HTERT-HM (cell line): ENCODE measurements around a stretch of chr10.

DNA sequence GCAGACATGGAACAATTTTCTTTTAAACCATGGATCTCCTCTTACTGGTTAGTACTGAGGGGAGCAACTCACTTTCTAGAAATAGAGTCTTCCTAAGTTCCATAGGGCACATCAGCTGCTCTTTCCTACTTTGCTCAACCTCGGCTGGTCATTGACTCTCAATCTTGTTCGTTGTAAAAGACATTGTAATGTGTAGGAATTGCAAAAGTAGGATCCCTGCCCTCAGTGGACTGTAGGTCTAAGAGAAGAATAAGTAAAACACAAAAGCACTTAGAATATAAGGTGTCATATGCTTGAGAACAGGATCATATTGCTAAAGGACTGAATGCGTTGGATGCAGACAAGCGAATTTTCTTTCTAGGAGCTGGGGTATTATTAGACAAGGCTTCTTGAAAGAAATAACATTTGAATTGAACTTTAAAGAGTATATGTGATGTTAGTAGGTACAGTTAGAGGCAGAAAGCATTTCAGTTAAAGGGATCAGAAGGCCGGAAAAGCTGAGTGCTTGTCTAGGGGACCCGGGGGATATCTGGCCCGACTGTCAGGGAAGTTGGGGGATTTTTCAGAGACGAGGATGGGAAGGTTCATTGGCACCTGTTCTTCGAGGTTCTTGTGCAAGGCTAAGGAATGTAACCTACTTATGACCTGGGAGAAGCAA, 58.2 kb downstream of the PLXDC2 start:
- RRBS: no CpG with 5 or more reads among the region's 9 CpGs

DNA sequence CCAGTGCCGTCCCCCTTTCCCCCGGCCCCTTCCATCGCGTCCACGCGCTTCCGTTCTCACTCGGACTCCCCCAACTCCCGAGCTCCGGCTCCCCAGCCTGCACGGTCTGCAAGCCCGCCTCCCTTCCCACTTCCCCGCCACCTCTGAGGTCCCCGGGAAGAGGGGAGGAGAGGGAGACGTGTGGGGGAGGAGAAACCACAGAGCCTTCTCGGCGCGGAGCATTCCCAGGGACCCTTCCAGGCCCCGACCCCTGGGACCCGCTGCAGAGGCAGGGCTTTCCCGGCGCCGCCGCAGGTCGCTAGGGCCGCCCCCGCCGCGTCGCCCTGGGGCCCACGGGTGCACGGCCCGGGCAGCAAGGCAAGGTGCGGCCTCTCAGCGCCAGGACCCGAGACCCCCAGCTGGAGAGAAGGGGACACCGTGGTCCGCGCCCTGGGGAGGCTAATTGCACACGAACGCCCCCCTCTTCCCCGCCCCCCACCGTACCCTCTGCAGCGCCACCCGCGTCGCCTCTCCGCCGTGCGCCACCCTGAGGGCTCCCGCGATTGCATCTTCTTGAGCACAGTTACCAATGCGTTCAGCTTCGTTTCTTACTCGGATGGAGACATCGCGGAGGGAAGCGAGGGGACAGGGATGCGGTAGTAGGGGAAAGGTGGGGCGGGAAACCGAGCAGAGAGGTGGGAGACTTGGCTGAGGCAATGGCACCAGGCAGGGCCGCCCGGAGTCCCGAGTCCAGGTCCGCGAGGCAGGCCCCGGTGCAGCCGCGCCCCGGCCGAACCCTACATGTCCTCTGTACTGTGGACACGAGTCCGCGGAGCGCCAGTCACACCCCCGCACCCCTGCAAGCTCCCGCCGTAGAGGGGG, 29.0 kb downstream of the SKIDA1 start:
- RRBS: 1% methylated on average over 28 of the region's 78 CpGs

- RRBS: 40% methylated on average over 20 of the region's 63 CpGs
Observed at GRCh38 chr10:21509327-21510272, 15.9 kb downstream of the SKIDA1 start.

DNA sequence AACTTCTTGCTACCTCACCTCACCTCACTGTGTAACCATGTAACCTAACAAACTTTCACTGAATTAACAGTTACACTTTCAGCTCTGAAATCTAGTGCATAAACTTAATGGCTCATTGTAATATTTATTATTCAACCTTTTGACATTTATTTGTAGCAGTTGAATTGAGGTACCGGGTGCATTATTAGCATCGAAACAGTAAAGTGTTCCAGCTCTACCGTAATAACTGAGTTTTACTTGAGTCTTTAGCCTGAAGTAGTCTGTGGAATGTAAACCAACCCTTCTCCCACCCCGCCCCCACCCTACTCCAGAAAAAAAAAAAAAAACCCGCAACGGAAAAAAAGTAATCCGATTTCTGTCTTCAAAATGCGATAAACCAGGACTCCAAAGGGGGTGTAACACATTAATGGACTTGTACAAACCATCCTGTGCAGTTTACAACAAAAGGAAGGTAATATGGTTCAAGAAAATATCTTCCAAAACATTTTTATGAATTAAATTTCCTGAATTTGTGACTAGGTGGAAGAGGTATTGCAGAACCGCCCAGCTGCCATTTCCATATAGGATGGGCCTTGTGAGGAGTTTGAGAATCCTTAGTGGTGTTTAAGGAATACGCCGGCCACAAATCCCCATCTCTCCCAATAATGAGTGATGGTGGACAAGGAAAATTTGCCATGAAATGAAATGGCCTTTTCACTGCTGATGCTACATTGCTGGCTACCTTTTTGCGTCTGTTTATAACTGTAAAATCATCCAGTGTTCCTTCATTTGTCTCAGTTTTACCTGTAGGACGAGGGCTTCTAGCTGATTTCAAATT, 10.7 kb downstream of the SKIDA1 start:
- RRBS: no CpG with 5 or more reads among the region's 13 CpGs

- RRBS: no CpG with 5 or more reads among the region's 3 CpGs
Observed at GRCh38 chr10:21654650-21655263, 120.7 kb downstream of the MLLT10 start.

DNA sequence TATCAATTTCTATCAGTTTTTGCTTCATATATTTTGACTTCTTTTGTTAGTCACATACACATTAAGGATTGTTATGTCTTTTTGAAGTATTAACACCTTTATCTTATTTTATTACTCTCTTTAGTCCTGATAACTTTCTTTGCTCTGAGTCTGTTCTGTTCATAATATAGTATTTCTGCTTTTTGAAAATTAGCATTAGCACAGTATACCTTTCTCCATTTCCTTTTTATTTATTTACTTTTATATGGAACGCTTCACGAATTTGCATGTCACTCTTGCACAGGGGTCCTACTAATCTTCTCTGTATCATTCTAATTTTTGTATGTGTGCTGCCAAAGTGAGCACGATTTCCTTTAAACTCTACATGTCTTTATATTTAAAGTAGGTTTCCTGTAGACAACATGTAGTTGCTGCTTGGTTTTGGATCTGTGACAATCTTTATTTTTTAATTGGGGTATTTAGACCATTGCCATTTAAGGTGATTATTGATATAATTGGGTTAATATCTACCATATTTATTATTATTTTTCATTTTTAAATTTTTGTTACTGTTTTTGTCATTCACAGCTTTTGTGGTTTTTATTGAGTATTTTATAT, 127.5 kb downstream of the MLLT10 start:
- RRBS: no CpG with 5 or more reads among the region's 3 CpGs

GRCh38 chr10:21740562-21741336, 206.7 kb downstream of the MLLT10 start:
- RRBS: no CpG with 5 or more reads among the region's 7 CpGs

GRCh38 chr10:21999851-22000394, 3.6 kb downstream of the DNAJC1 start:
- RRBS: no CpG with 5 or more reads among the region's 5 CpGs

DNA sequence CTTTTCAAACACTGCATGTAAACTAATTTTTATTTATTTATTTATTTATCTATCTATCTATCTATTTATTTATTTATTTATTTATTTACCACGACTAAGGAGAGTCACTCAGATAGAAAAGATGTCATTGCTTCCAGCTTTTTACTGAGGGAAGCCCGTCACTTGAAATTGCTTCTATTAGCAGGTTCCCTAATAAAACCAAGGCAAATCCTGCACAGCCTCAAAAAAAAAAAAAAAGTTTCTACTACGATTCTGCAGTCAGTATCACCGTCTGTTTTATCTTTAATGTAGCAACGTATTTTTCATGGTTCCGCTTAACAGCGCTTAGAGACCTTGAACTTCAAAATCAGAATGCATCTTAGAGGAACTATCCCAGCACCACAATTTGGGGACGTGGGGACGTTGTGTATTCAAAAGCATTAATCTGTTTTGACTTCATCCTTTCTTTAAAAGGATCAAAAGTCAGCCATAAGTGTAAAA, 33.3 kb upstream of the EBLN1 start:
- RRBS: no CpG with 5 or more reads among the region's 9 CpGs

DNA sequence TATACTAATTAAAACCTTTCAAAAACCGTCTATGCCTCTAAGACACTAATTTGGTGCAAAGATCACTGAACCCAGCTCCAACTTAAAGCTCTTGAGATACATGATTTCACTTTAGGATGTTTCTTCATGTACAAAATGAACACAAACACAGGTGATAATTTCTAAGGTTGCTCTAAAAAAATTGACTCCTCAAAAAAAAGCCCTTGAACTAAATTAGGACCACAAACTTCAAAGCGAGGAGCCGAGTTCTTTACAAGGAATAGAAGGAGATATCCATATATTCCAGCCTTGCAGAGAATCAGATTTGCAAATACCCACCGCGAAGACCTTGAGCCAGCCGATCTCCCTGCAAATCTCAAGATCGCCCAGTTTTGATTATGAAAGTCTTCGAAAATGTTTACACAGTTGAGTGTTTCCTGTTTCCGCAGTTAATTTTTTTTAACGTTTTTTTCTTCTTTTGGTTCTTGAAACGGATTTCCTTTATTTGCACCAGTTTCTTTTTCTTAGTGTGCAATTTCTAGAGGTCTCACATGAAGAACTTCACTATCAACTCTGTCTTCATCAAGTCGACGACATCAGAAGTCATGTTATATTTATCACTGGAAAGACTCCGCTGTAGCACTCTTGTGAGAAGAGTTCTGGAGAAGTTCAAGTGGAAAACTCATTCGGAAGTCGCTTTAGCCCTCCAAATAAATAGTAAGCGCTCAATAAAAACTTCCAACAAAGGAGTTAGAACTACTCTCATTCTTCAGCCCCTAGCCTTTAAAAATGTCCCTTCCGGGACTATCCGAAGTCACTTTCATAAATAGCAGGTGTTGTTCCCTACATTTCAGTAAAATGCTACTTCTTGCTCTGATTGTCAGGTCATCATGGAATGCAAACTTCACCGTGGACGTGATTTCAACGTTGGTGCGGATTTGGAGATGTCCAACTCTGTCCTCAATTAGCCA, 12.1 kb upstream of the SPAG6 start:
- RRBS: no CpG with 5 or more reads among the region's 23 CpGs

- RRBS: no CpG with 5 or more reads among the region's 6 CpGs
Observed at GRCh38 chr10:22530256-22530608, 184.1 kb downstream of the PIP4K2A start.

- RRBS: no CpG with 5 or more reads among the region's 8 CpGs
Observed at GRCh38 chr10:23121016-23121725, 25.8 kb downstream of the MSRB2 start.

- RRBS: no CpG with 5 or more reads among the region's 3 CpGs
Observed at GRCh38 chr10:24115893-24116194, 93.1 kb upstream of the KIAA1217 start.

DNA sequence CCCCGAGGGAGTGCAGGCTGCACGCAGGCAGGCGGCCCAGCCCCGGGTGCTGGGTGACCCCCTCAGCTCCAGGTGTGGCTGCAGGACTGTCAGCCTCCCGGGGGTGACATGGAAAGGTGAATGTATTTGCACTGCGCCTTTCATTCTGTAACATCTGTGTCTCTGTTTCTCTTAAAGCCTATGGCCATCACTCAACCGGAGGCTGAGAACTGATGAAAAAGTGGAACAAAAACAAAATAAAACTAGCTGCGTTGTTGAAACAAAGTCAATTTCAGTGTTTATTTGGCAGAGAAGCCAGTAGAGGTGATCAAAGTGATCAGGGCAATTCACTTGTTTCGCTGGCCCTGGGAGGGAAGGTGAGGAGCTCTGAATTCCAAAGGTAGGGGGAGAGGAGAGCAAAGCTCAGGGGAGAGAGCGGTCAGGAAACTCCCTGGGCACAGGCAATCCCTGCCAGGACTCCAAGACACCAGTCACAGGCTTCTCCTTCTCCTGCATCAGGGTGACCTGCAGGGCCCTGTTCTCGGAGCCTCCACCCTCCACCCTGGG, 6.9 kb upstream of the KIAA1217 start:
- RRBS: 50% methylated on average over 3 of the region's 11 CpGs

- RRBS: no CpG with 5 or more reads among the region's 4 CpGs
Observed at GRCh38 chr10:24450616-24451368, 241.9 kb downstream of the KIAA1217 start.

DNA sequence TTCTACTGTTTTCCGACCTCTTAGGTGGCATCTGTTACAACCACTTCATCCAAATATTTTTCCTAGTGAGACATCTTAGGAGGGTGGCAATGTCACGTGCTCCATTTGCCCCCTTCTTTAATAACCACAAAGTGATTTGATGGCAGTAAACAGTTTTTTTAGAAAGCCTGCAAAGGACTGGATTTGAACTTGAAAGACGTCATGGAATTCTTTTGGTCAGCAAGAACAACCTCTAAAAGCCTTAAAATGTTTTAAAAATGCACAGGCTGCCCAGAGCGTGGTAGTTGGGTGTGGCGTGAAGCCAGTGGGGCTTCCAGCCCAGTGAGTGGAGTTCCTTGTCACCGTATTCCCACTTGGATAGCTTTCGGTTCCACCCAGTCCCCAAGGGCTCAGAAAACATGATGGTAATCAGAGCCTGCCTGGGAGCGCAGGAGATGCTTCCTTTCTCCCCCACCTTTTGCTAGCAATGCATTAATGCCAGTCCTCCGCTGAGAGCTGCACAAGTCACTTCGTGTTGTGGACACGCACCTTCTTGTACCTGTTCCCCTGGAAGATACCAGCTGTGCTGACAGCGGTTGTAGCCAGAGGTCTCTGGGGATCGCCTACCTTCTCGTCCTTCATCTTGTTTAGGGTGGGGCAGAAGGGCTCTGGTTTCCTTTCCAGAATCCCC, 256.4 kb downstream of the KIAA1217 start:
- RRBS: no CpG with 5 or more reads among the region's 14 CpGs

- RRBS: no CpG with 5 or more reads among the region's 20 CpGs
Observed at GRCh38 chr10:24519738-24520555, 203.7 kb downstream of the ARHGAP21 start.

DNA sequence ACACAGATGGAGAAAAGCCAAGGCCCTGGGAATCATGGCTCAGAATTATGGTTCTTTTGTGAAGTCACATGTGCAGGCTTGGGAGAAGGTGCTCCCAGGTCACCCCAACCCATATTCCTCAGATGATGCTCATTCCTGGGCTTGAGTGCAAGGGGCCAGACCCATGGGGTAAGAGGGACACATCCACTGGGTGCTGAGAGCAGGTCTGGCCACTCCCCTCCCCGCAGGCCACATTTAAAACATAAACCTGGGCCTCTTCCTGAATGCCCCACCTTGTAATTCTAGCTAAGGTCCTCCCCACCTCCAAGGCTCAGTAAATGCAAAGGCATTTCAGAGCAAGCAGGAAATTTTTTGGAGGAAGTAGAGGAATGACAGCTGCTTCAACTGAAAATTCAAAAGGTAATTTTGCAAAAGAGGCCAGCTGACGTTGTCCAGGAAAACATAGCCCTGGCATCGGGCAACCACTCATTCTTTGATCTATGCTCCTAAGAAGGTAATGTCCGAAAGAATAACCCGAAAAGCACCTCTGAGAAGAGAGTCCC, 172.5 kb downstream of the ARHGAP21 start:
- RRBS: no CpG with 5 or more reads among the region's 5 CpGs

- RRBS: no CpG with 5 or more reads among the region's 11 CpGs
Observed at GRCh38 chr10:24600553-24601037, 123.1 kb downstream of the ARHGAP21 start.